Metastatic Breast Carcinoma in the Brain (tissue), 10 donors: ENCODE results near the gene PRELP.

GRCh38 chr1:202581072-202581960 lies 128.9 kb downstream of the SYT2 start:
- PRO-cap, 10 experiments: no peak in any of the 10 experiments

GRCh38 chr1:202583372-202584112 lies 126.7 kb downstream of the SYT2 start:
- PRO-cap, 10 experiments: no peak in any of the 10 experiments

GRCh38 chr1:202811827-202812271 lies 3.6 kb upstream of the KDM5B start:
- PRO-cap, 10 experiments: peak in 6 of 10 experiments; most common plus-strand start chr1:202812139 (in 3); most common minus-strand start chr1:202811976 (in 2)

- PRO-cap, 10 experiments: no peak in any of the 10 experiments
Observed at GRCh38 chr1:202950948-202951212, 7.2 kb downstream of the ADIPOR1 start.

DNA sequence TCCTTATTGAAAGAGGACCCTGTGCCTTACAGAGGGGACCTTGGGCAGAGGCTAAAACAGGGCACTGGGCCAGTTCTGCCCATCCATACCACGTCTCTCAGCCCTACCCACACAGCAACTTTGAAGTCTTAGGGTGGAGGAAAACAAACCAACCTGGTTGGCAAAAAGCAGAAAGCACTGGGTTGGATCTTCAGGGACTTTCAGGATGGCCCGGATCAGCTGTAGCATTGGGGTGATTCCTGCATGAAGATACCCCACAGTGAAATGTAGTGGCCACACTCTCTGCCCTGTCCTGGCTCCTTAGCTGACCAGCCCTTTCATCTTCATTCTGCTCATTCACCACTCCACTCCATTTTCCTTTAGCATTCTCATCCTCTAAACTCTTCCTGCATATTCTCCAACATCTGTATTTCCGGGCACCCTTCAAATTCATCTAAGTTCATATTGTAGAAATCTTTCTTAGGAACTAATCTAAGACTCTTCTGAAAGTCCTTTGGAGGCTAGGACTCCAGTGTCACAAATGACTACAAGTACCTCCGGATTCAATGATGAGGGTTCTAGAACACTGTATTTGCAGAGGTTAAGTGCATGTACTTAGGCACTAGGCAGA lies 3.5 kb downstream of the CYB5R1 start:
- PRO-cap, 10 experiments: no peak in any of the 10 experiments

DNA sequence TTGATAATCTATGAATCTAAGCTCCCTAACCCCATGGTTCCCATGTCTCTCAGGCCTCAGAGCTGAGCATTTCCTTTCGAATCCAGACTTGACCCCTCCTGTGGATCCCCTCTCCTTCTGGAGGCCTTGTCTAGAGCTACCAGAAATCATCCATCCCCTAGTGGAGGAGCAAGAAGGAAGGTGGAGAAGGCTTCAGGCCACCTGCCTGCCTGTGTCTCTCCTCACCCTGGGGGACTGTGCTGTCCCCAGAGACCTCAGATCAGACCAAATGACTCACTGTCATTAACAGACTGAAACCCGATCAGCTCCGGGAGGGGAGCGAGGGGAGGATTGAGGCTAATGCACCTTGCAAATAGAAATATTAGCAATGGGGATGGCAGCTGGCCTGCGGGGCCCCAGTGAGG lies 2.1 kb downstream of the MYBPH start:
- PRO-cap, 10 experiments: no peak in any of the 10 experiments

DNA sequence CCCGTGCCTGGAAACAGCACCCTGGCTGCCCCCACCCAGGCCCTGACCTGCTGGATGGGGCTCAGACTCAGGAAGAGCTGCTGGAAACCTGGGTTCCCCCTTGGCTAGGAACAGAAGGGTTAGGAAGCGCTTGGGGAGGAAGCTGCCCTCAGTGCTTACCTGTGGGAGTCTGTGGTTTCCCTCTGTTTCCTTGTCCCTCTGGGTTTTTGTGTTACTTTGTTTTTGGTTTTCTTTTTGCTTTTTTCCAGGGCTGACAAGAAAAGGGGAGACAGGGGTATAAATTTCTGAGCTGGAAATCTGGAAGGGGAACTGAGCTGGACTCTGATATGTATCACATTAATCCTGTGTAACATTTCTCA lies 28.0 kb upstream of the BTG2 start:
- PRO-cap, 10 experiments: no peak in any of the 10 experiments

GRCh38 chr1:203281914-203282733 lies 23.2 kb upstream of the BTG2 start:
- PRO-cap, 10 experiments: peak in 6 of 10 experiments; most common plus-strand start chr1:203282430 (in 6); most common minus-strand start chr1:203282139 (in 5)

- PRO-cap, 10 experiments: no peak in any of the 10 experiments
Observed at GRCh38 chr1:203299015-203299563, 6.2 kb upstream of the BTG2 start.

DNA sequence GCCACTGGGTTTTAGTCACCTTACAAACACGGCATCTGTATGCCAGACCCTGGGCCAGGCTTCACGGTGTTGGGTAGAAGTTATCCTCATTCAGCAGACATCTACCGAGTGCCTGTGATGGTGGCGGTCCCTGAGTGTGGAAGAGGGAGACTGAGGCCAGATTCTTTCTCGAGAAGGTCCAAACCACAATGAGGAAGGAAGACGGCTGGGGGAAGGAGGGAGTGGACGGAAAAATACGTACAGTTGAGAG lies 893 bp upstream of the BTG2 start:
- PRO-cap, 10 experiments: no peak in any of the 10 experiments

DNA sequence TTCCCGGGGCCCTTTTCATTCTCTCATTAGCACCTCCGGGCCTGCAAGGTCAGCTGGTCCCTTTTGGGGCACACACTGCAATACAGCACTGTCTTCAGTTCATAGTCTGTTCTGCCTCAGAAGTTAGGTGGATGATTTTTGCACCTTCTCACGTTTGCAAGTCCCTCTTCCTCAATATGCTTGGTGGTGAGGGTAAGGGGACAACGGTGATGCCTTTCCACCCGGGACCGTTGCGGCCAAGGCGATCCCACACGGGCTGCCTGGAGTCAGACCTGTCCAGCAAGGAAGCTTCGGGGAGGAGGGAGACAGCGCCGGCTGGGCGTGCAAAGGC lies 21.6 kb downstream of the BTG2 start:
- PRO-cap, 10 experiments: peak in 4 of 10 experiments; most common plus-strand start position 266 of the sequence (in 2); most common minus-strand start position 274 of the sequence (in 2)

DNA sequence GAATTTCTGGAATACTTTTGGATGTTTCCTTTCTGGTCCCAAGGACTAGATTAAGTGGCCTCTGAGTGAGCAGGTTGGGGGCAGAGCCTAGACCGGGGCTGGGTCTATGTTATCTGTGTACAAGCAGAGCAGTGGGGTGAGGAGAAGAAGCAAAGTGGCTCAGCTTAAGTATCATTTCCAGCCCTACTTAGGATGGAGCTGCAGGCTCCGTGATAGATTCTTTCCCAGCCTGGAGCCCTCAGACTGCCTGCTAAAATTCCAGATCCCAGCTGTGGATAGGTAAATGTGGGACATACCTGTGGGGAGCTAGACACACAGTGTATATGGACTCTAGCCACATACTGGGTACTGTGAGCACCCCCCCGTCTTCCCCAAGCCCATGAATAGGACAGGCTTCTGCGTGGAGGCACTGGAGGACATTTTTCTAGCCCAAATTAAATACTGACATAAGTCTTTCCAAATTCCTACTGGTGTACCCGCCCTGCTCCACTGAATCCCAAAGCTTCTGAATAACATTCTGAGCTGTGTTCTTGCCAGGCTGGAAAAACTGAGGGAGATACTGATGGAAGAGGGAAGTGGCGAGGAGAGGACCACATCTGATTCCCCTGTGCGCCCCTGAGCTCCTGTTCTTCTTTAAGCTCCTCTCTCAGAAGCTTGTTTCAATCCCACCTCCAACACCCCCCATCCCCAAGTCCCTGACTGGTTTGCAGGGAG lies 6.7 kb downstream of the FMOD start:
- PRO-cap, 10 experiments: no peak in any of the 10 experiments

- PRO-cap, 10 experiments: no peak in any of the 10 experiments
Observed at GRCh38 chr1:203405656-203406437, 54.9 kb upstream of the FMOD start.

- PRO-cap, 10 experiments: no peak in any of the 10 experiments
Observed at GRCh38 chr1:203407291-203407861, 56.5 kb upstream of the FMOD start.

GRCh38 chr1:203408222-203409118 lies 57.5 kb upstream of the FMOD start:
- PRO-cap, 10 experiments: no peak in any of the 10 experiments

DNA sequence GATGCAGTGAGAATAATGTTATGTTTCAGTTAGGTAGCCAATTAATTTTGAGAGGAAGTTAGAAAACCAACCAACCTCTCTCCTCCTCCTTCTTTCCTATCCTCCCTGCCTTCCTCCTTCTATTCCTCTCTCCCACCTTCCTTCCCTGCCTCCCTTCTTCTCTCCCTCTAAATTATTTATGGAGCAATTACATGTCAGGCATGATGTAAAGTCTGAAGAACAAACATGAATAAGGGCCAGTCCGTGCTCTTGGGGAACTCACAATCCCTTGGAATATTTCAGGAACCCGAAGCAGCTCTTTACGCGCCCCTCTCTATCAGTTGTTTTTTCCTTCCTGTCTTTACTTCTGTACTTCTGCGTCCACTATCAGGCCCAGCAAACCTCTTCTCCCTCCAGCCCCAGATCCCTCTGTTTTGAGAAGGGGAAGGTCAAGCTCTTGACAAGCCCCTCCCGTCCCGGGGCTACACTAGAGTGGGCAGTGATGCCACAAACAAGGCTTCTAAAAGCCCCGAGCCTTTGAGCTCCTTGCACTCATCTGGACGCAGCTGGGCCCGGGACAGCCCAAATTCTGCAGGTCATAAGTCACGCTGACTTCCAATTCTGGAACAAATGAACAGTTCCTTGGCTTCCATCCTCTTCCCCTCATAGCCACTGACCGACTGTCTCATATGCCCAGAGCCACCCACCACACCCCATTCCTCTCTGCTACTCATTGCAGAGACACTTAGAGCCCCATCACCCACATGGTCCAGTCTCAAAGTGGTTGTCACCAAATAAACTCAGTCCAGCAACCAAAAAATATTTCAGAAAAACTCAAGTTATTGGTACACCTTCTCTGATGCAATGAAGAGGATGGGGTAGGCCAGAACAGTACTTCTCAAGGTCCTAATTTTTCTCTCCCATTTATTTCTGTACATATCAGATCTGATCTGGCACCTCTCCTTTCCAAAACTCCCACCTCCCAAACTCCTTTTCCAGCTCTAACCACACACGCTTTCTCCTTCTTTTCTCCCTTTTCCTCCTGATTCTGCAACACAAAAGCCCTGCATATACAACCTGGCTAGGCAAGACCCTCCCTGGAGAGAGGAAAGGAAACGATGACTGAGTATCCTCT lies 32.8 kb upstream of the PRELP start:
- PRO-cap, 10 experiments: no peak in any of the 10 experiments

- PRO-cap, 10 experiments: peak in 8 of 10 experiments; most common plus-strand start chr1:203475838 (in 8); most common minus-strand start chr1:203475610 (in 2)
Observed at GRCh38 chr1:203475177-203475985, at the start of gene PRELP. TSS of gene PRELP (plus strand) at chr1:203475806.

- PRO-cap, 10 experiments: no peak in any of the 10 experiments
Observed at GRCh38 chr1:203511587-203512264, 17.8 kb downstream of the OPTC start.

GRCh38 chr1:203521217-203521761 lies 27.3 kb downstream of the OPTC start:
- PRO-cap, 10 experiments: peak in 1 of 10 experiments; most common plus-strand start chr1:203521600 (in 1)

DNA sequence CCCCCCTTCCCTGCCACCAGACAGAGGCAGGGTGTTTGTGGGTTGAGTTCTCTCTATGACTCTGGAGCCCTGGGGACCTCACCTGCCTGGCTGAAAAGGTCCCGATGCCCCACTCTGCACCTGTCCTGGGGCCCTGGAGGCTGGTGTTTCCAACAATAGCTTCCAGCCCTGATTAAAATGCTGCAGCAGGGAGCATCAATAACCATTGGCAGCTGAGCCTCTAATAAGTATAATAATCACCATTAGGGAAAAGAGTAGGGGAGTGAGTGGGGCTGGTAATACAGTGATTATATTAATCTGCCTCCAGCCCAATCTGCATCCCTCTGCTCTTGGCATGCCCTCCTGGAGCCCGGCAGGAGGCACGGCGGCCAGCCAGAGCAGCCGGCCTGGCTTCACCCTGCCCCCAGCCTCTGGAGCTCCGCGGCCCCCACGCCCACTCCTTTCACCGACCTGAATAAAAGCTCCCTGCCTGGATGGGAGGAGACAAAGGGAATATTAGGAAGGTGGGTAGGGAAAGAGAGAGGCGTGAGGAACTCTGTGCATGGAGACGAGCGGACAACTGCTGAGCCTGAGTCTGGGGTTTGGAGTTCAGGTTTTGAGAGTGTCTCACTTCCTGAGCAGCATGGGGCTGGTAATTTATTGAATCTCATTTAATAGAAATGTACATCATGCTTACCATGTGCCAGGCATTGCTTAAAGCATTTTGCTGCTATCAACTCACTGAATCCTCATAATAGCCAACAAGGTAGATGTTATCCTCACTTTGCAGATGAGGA lies 28.3 kb downstream of the OPTC start:
- PRO-cap, 10 experiments: no peak in any of the 10 experiments